A549 (cell line): ENCODE measurements around a stretch of chr6.

DNA sequence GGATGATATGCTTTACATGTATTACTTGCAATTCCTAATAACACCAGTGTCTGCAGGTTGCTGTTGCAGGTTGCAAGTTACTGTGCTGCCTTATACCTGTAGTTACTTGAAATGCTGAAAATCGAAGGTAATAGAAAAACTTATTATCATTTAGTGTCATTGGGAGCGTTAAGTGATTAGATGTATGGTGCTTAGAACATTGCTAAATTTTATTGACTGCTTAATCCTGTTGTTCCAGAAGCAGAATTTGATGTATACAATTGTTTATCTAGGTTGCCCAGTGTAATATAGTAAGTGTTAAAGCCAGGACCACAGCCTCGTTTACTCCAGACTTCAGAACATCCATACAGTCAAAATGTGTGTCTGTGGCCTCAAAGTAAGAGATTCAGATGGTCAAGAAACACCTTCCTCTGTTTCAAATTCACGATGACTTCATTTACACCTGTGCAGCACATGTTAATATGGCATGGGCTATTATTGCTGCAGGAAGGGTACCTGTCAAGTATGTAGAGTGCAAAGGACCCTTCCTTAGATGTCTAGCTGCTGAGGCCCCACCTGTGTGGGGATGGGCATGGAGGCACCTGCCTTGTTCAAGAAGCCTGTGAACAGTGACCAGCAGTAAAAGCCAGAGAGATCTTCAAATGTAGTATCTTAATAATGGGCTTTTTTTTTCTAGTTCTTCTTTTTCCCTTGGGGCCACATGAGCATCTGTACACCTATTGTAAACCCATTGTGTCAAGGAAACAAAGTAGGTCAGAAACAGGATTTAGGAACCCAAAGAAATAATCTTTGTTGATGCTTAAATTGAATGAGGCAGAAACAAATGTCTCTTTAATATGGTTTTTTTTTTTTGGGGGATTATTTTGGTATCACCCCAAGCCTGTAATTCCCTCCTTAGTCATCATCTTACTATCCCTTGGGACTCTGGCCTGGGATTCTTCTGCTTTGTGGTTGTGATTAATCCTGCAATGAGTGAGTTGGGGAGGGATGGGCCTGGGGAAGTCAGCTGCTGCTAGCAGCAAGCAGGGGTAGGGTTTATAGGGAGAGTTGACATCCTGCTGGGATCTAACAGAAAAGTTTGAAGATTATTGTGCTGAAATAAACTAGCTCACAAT lies 82.8 kb downstream of the JARID2 start:
- PRO-cap = no peak
CAGE:
- cytosol, long polyA plus RNA = no peak
- long polyA plus RNA = no peak
- nucleus, long polyA plus RNA = no peak

DNA sequence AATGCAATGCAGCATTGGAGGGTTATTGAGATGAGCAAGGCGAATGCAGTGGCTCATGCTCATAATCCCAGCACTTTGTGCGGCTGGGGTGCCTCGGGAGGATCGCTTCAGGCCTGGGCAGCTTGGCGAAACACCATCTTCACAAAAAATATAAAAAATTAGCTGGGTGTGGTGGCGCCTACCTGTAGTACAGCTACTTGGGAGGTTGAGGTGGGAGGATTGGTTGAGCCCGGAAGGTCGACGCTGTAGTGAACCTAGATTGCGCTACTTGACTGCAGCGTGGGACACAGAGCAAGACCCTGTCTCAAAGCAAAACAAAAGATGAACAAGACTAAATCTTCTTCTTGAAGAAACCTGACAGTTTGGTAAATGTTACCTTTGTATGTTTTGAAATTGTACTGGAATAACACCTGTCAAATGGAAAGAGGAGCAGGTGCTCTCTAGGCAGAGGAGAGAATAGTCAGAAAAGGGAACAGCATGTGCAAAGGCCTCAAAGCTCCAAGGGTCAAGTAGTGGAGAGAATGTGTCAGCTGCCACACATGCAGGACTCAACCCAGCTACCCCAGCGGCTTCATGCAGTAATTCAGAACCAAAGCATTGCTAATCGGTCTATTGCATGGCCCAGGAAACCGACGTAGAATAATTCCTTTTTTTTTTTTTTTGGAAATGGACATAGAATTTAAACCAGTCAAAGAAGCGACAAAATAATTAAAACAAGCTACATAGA lies 148.6 kb downstream of the JARID2 start:
- PRO-cap = no peak
CAGE:
- cytosol, long polyA plus RNA = no peak
- long polyA plus RNA = no peak
- nucleus, long polyA plus RNA = no peak

- PRO-cap = no peak
CAGE:
- cytosol, long polyA plus RNA = no peak
- long polyA plus RNA = no peak
- nucleus, long polyA plus RNA = no peak
These were observed 153.5 kb downstream of the JARID2 start for GRCh38 chr6:15399424-15399787.

- PRO-cap = no peak
CAGE:
- cytosol, long polyA plus RNA = no peak
- long polyA plus RNA = no peak
- nucleus, long polyA plus RNA = no peak
These were observed 180.3 kb downstream of the JARID2 start for GRCh38 chr6:15425768-15426889.

GRCh38 chr6:15443105-15443412 lies 197.2 kb downstream of the JARID2 start:
- PRO-cap = no peak
CAGE:
- cytosol, long polyA plus RNA = no peak
- long polyA plus RNA = no peak
- nucleus, long polyA plus RNA = no peak

GRCh38 chr6:15474371-15474796 lies 188.4 kb downstream of the DTNBP1 start:
- PRO-cap = no peak
CAGE:
- cytosol, long polyA plus RNA = no peak
- long polyA plus RNA = no peak
- nucleus, long polyA plus RNA = no peak

DNA sequence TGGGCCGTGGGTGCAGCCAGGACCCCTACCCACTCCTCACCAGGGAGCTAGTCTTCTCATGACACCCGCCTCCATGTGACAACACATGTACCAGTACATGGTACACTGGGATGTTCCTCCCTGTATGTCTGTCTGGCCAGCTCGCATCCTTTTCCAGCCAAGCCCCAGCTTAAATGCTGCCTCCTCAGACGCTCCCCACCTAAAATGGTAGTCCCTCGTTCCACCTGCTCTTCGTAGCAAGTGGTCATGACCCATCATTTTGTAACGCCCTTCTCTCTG lies 162.4 kb downstream of the DTNBP1 start:
- PRO-cap = no peak
CAGE:
- cytosol, long polyA plus RNA = no peak
- long polyA plus RNA = no peak
- nucleus, long polyA plus RNA = no peak

DNA sequence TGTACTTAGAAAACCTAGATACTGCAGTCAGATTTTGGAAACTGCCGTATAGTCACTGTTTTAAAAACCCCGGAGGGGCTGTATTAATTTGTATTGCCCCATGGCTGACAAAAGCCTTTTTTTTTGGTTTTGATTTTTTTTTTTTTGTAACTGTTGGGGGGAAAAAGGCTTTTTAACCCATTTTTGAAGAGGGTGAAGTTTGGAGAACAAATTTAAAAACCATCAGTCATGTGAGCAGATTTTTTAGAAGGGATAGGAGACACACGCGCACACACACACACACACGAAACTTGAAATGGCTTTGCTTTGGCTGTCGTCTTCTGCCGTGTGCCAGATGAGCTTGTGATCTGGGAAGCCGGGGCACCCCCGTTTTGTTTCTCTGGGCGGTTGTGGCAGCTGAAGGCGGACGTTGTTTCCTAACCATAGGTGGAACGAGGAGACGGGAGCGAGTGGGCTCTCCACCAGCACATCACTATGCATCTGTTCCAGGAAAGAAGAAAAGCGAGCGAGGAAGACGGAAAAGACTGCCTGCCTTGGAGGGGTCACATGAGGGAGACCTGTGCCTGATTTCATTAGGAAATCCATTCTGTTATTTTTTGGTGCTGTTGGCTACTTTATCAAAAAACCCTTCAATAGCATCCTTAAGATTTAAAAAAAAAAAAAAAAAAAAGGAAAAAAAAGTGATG lies 142.3 kb downstream of the DTNBP1 start:
- PRO-cap = no peak
CAGE:
- cytosol, long polyA plus RNA = no peak
- long polyA plus RNA = no peak
- nucleus, long polyA plus RNA = no peak

DNA sequence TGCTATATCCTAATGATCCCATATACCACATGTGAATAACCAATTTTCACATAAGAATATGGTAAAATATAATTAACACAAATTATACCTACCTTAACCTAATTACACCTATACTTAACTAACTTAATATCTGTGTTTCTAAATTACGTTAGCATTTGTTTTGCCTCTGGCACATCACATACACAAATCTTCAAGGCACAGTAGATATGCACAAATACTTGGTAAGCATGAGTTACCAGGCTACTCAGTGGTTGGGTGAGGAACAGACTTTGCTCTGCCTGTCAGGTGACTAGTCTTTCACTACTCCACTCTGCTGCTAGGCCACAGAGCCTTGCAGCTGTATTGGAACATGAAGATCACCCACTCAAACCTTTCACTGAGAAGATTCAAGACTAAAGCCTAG lies 47.1 kb downstream of the DTNBP1 start:
- PRO-cap = no peak
CAGE:
- cytosol, long polyA plus RNA = no peak
- long polyA plus RNA = no peak
- nucleus, long polyA plus RNA = no peak

DNA sequence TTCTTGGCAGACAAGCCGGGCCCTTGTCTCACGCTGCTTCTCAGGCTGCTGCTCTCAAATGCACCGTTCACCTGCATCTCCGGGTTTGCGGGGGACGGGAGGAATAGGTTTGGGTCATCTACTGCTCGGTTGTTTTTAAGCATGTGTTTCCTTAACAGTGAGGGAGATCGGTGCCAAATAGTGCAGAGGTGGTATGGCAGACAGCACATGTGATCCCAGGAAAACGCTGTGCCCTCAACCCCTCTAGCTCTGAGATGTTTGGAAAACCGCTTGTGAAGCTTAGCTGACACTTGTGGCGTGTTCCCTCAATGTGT lies 911 bp downstream of the MYLIP start:
- PRO-cap = no peak
CAGE:
- cytosol, long polyA plus RNA = no peak
- long polyA plus RNA = no peak
- nucleus, long polyA plus RNA = no peak

- PRO-cap = no peak
CAGE:
- cytosol, long polyA plus RNA = no peak
- long polyA plus RNA = no peak
- nucleus, long polyA plus RNA = no peak
These were observed 51.0 kb downstream of the MYLIP start for GRCh38 chr6:16179815-16180456.

GRCh38 chr6:16205336-16206115 lies 32.9 kb upstream of the GMPR start:
- PRO-cap = no peak
CAGE:
- cytosol, long polyA plus RNA = no peak
- long polyA plus RNA = no peak
- nucleus, long polyA plus RNA = no peak

DNA sequence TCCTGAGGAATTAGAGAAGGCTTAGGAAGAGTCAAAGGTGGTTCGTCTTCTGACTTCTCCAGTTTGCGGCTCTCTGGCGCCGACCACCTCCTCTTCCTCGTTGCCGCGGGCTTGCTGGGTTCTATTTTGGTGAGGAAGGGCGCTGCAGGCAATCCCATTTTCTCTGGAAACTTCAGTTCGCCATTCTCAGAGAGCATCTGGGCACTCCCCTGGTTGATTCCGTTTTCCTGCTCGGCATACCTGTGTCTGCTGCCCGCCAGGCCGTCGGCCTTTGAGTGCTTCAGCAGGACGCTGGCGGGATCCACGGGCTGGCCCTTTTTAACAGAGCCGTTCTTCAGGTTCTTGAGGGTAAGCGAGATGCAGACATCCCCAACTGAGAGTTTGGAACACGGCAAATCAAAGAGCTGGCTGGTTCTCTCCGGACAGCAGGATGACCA lies 68.0 kb downstream of the GMPR start:
- PRO-cap = no peak
CAGE:
- cytosol, long polyA plus RNA = no peak
- long polyA plus RNA = no peak
- nucleus, long polyA plus RNA = no peak

DNA sequence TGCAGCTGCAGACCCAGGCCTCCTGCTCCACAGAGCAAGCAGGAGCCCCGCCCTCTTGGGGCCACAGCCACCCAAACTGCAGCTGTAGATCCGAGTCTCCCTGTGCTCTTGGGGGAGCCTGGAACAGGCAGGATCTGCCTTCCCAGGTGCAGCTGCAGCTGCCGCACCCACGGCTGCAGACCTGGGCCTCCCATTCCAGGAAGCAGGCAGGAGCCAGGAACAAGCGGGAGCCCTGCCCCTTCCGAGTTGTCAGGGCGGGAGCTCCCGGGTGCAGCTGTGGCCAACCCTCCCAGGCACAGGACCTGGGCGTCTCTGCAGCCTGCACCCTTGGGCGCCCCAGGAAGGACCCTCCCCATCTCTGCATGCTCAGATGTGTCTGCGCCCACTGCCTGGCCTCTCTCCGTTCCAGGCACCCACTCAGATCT lies 120.3 kb downstream of the GMPR start:
- PRO-cap = no peak
CAGE:
- cytosol, long polyA plus RNA = no peak
- long polyA plus RNA = no peak
- nucleus, long polyA plus RNA = no peak

- PRO-cap = no peak
CAGE:
- cytosol, long polyA plus RNA = no peak
- long polyA plus RNA = no peak
- nucleus, long polyA plus RNA = no peak
These were observed 234.8 kb downstream of the GMPR start for GRCh38 chr6:16473064-16473650.

- PRO-cap = no peak
CAGE:
- cytosol, long polyA plus RNA = no peak
- long polyA plus RNA = no peak
- nucleus, long polyA plus RNA = no peak
These were observed 235.6 kb downstream of the GMPR start for GRCh38 chr6:16473836-16474528.

DNA sequence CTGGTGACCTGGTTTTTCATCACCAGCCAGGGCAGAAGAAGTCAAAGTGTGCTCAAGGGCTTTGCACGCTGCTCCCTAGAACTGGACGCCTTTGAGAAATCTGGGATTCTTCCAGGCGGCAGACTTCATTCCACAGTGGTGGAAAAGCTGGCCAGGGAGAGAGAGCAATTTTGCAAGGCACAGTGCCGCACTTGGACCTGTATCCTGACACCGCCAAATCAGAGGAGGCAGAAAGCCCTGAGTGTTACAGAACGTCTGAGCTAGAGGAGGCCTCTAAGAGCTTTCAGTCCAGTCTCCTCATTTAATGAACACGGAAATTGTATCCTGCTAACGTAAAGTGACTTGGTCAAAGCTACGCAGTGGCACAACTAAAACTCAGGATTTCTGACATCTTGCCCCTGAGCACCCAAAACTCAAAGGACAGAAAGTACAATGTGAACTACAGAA lies 219.7 kb downstream of the ATXN1 start:
- PRO-cap = no peak
CAGE:
- cytosol, long polyA plus RNA = no peak
- long polyA plus RNA = no peak
- nucleus, long polyA plus RNA = no peak

- PRO-cap = no peak
CAGE:
- cytosol, long polyA plus RNA = no peak
- long polyA plus RNA = no peak
- nucleus, long polyA plus RNA = no peak
These were observed 216.5 kb downstream of the ATXN1 start for GRCh38 chr6:16544692-16545151.

GRCh38 chr6:16674717-16675477 lies 86.4 kb downstream of the ATXN1 start:
- PRO-cap = no peak
CAGE:
- cytosol, long polyA plus RNA = no peak
- long polyA plus RNA = no peak
- nucleus, long polyA plus RNA = no peak

GRCh38 chr6:16697583-16698337 lies 63.5 kb downstream of the ATXN1 start:
- PRO-cap = no peak
CAGE:
- cytosol, long polyA plus RNA = no peak
- long polyA plus RNA = no peak
- nucleus, long polyA plus RNA = no peak